ENCODE results near the gene CCNB1.

DNA sequence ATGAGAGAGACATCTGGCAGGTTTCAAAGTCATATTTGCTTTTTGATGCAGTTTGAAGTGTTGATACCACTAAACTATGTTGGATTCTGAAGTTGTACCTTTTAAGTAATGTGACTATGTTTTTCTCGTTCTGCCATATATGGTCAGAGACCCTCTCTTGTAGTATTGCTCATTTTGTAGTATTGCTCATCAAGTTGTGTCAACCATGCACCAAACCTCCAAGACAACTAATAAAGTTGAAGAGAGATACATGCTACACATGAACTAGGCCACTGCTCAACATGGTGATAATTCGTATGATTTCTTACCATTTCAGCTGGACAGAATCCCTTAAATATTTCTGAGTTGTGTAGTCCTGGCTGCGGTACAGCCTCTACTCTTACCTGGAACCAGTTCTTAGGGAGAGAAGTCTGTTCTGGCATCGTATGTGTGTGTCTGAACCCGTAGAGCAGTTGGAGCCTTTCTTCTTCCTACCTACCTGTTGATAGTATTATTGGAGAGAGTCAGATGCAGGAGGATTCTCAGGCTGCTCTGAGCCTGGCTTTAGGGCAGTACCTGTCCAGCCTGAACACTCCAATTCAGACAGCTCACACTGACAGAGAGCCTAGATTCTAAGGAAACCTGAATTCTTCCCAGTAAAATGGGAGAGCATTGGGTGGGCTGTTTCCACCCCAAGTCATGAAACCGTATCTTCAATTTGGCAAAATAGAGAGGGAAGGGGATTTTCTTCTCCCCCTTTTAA is 190.2 kb downstream of the CD180 start:
- RRBS, result no CpG with 5 or more reads among the region's 6 CpGs

DNA sequence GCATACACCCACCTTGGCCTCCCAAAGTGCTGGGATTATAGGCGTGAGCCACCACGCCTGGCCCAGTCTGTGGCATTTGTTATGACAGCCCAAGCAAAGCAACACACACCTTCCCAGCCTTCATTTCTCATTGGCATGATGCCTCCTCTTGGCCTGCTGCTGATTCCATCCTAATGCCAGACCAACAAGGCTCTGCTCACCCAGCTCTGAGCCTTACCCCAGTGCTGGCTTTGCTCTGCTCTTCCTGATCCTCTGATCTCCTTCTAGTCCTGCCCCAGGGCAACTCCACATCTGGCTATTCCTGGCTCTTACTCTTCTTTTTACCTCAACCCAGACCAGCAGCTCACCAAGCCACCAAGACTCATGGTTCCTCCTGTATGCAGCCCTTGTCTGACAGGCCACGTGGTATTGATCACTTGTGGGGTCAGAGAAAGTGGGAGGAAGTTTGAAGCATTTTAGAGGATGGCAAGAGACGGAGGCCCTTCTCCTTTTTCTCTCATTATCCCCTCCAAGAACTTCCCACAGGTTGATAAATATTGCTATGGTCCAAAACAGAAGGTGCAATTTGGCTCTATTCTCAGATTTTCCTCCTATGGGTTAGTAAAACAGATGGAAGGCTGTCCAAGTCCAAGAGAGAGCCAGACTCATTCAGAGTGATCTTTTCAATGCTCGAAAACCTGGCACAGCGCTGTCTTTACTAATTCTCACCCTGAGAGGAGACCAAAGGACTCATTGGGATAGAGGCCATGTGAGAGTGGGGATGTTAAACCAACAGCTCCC is 955 bp downstream of the CD180 start:
- RRBS, result no CpG with 5 or more reads among the region's 6 CpGs

DNA sequence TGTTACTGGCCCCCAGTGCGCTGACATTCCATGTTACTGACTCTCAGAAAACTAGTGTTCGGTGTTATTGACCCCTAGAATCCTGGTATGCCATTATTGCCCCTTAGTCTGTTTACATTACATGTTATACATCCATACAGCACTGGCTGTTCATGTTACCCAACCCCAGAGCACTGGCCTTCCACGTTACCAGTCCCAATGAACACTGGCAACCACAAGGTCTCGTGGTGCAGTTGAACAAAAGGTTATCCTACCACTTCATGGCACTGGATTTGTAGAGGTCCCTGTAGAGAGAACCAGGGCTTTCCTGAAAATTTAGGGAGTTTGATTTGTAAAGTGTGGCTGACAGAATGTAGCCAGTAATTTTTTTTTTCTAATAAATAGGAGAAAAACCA is 278.3 kb upstream of the CD180 start:
- RRBS, result no CpG with 5 or more reads among the region's 4 CpGs

DNA sequence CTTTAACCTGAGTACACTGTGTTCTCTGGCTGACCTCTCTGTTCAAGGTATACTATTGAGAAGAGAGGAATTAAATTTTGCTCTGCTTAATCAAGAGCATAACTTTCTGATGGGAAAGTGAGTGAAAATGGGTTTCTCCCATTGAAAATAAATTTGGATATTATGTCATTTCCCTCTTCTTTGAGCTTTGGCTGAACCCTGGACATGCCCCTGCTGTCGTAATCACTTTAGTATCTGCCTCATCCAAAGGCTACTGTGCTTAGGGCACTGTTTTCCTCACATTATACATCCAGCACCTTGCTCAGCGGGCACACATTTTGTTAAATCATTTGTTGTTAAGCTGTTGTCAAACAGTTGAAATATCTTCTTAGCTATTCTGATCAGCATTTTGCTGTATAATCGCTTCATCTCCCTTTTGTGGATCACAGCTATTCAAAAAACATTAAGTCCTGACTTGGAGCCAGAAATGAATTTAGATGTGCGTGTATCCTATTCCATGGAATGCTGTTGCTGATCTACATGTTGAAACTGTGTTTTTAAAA is 352.7 kb upstream of the CD180 start:
- RRBS, result no CpG with 5 or more reads among the region's 4 CpGs

- RRBS, result no CpG with 5 or more reads among the region's 6 CpGs
Measured at GRCh38 chr5:67659249-67659649, 462.6 kb upstream of the CD180 start.

DNA sequence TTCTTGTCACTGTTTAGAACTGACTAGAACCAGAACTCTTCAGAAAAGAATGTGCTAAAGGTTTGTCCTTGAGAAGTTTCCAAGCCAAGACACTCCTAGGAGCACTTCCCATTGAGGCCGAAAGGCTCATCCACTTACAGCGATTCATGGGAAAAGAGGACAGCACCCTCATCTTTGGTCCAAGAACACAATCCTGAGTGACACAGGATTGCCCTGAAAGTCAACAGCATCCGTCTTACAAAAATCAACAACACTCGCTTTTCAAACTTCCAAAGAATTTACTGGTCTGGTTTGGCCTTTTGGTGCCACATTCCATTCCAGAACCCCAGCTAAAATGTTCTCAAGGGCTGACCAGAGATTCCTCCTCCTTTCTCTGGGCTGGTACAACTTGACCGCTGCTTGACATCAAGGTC is 415.9 kb upstream of the PIK3R1 start:
- RRBS, result no CpG with 5 or more reads among the region's 5 CpGs

DNA sequence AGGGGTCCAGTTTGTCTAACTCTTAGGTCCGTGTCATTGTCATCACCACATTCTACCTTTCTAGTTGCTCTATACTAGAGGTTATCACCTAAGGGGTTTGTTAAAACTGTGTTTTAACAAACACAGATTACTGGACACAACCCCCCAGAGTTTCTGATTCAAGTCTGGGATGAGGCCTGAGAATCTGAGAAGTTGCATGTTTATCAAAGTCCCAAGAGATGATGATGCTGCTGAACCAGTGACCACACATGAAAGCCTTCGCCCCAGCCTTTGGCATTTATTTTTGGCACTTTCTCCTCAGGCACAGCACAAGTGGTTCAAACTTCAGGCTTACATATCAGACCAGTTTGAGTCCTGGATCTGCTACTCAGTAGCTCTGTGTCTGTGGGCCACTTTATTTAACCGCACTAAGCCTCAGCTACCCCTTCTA is 407.3 kb upstream of the PIK3R1 start:
- RRBS, result no CpG with 5 or more reads among the region's 3 CpGs

DNA sequence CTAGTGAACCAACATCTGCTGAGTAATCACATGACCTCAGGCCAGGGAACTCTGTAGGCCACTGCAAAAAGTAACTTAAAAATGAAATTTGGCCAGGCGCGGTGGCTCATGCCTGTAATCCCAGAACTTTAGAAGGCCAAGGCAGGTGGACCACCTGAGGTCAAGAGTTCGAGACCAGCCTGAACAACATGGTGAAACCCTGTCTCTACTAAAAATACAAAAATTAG is 173.2 kb upstream of the PIK3R1 start:
- RRBS, result no CpG with 5 or more reads among the region's 3 CpGs

DNA sequence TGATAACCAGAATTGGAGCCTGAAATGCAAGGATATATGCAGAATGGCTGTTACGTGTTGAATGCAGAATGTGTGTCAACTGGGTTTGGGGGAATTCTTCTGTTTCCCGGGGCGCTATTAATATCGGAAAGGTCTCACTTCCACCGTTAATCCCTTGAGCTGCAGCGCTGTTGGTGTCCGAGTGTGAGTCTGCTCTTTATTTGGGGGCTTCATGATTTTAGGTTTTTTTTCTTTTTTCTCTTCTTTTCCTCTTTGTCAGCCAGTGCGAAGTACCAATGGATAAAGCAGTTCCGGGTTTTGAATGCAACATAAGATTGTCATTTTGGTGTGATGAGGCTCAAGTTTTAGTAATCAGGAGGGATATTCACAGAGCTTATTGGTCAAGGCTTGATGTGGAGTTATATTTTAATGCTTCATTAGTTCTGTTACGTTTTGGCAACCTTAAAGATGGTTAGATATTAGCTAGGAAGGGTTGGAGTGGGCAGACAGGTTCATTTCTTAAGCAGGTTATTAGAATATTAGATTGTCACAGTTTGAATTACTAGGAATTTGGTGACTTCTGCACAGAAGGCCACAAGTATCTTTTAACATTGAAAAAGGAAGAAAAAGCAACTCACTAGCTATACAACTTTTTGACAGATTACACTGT is 1.4 kb downstream of the PIK3R1 start:
- RRBS, result no CpG with 5 or more reads among the region's 10 CpGs

GRCh38 chr5:68237723-68238756 is 22.5 kb downstream of the PIK3R1 start:
- RRBS, result no CpG with 5 or more reads among the region's 7 CpGs

DNA sequence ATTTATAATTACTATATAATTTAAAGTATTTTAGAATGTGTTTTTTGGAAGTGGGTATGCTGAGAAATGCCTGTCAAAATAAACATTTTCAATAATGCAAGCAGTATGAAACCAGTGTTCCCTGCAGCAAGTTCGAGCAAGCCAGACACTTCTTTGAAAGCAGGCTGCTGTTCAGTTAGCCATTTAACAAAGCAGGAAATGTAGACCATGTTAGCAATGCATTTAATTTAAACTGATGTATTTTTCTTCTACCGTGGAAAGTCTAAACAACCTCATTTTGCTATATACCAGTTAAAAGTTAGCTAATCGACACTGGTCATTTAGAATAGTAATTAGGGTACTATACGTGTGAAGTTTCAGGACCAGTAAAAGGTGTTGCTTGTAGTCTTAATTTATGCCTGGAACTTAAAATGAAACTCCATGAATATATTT is 65.8 kb downstream of the PIK3R1 start:
- RRBS, result no CpG with 5 or more reads among the region's 4 CpGs

DNA sequence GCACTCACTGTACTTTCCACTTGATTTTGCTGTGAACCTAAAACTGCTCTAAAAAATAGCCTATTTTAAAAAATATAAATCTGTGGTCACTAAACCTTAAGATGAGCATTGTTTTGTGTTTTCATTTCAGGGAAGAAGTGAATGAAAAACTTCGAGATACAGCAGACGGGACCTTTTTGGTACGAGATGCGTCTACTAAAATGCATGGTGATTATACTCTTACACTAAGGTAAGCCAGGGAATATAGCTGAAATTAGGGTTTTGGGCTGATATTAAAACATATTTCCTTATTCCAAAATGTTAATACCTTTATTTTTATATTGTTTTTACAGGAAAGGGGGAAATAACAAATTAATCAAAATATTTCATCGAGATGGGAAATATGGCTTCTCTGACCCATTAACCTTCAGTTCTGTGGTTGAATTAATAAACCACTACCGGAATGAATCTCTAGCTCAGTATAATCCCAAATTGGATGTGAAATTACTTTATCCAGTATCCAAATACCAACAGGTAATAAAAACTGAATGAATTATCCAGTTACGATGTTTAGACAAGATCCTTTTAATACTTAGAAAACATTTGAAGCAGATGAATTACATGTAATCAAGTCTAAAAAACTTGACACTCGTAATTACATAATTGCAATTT is 77.5 kb downstream of the PIK3R1 start:
- RRBS, result no CpG with 5 or more reads among the region's 8 CpGs

DNA sequence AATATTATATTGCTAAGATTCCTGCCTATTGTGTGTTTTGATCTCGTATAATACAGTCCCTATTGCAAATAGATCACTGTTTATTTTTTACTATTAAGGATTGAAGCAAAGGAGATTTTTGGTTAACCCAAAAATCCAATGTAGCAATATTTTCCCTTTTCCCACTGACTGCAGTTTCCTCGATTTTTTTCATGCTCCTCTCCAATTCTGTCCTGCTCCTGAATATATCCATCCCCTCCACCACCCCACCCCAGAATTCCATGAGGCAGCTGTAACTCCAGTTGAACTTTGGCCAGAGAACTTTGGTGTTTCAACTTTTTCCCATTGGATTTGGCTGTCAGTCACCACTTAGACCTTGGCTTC is 261.1 kb downstream of the PIK3R1 start:
- RRBS, result no CpG with 5 or more reads among the region's 2 CpGs

GRCh38 chr5:68541084-68541468 is 325.5 kb downstream of the PIK3R1 start:
- RRBS, result no CpG with 5 or more reads among the region's 5 CpGs

GRCh38 chr5:68657282-68657791 is 436.5 kb upstream of the SLC30A5 start:
- RRBS, result no CpG with 5 or more reads among the region's 2 CpGs

DNA sequence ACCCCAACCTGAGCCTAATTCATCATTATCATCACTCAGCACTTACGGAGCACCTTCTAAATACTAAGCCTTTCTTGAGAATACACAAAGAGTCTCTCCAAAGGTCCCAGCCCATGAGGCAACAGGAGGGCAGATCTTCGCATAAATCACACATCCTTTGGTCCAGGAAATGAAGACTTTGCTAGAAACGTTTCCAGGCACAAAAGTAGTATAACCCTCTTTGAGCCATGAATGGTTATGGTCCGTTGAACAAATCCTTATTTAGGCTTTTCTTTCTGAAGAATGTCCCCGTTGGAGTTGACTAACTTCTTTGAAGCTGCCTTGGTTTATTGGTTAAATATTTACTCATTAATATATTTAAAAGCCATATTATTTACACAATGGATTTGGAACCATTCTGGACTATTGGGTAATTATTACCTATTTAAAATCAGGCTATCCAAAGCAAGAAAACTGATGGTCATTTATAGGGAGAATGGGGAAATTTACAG is 347.7 kb upstream of the SLC30A5 start:
- RRBS, result no CpG with 5 or more reads among the region's 5 CpGs

- RRBS, result 2% methylated on average over 10 of the region's 54 CpGs
Measured at GRCh38 chr5:69166668-69167591, at the start of gene CCNB1. TSS of gene CCNB1 (plus strand) at chr5:69167150.

DNA sequence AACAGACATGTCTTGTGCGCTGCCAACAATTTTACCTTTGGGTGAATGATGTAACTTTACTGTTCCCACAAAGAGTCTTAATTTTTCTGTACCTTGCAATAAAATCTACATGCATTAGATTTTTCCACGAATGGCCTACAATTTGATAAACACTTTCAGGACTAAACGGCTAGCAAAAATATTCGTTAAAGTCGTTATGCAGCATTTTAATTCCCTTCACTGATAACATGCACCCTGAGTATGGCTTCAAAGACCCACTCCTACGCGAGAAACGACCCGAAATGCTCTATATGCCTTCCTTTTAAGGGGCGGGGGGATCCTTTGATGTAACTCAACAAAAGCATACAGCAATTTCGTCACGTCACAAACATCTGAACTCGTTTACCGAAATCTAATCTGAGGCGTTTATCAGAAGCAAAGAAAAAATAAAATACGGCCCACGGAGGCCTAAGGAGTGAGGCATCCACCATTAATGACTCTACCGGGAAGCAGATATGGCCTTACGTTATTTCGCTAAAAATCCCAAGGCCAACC is 661 bp downstream of the AK6 start:
- RRBS, result no CpG with 5 or more reads among the region's 20 CpGs

DNA sequence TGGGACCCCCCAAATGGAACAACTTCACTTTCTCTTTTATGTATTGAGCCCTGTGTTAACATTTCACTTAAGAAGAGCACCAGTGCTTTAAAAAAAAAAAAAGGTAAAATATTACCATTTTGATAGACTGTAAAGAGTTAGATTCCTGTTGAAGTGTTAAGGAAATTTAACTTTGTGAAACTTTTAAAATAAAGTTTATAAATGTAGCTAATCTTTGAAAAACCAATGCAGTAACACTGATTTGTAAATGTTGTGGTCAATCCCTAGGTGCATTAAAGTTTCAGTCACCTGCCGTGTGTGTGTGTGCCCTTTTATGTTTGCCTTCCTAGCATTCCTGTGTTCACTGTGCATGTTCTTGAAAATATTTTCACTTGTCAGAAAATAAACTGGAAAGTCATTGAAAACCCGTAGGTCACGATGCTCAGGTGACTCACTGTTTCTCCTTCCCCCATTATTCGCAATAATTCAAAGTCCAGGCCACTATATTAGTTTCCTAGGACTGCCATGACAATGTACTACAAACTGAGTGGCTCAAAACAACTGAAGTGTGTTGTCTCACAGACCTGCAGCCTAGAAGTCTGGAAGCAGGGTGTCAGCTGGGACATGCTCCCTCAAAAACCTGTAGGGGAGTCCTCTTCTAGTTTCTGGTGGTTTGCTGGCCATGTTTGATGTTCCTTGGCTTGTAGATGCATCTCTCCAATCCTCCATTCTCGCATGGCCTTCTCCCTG is 29.2 kb downstream of the MARVELD2 start:
- RRBS, result no CpG with 5 or more reads among the region's 5 CpGs

DNA sequence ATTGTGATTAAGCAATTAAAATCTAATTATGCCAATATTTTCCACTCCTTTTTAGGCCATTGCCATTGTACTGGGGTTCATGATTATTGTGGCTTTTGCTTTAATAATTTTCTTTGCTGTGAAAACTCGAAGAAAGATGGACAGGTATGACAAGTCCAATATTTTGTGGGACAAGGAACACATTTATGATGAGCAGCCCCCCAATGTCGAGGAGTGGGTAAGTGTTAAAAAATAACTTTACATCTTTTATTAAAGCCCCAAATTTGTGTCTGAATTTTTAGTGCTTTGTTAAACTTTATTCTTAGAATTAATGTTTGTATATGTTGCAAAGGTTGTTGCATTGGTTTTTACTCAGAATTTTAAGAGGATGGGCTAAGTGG is 21.3 kb downstream of the OCLN start:
- RRBS, result no CpG with 5 or more reads among the region's 2 CpGs